Left colon (tissue), 1 donor: ENCODE measurements around the gene UTS2.

DNA sequence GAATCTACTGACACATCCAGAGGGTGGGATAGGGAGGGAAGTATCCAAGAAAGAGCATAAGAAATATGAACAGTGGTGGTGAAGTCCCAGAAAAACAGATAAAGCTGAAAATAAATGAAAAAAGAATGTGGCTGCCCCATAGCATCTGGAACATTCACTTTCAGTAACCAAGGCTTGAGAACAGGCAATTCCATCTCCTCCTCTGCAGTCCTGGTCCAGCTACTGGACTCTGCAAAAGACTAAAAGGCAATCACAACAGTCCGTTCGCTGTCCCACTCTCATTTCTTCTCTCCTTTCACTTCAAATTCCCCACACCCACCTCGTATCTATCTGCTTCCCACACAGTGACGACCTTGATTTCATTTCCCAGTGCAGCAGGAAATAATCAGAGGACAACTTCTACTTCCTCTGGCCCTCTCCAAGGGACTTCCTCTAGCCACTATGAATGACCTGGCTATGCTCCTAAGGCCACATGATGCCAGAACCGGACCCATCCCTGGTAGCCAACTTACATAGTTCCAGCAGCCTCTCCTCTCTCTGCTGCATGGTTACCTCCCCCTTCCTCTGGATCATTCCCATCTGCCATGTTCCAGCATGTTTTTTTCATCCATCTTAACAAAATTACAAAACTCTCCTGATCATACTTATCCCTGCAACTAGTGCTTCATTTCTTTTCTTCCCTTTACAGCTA is 8.0 kb downstream of the NOL9 start:
- PRO-cap, result no peak

DNA sequence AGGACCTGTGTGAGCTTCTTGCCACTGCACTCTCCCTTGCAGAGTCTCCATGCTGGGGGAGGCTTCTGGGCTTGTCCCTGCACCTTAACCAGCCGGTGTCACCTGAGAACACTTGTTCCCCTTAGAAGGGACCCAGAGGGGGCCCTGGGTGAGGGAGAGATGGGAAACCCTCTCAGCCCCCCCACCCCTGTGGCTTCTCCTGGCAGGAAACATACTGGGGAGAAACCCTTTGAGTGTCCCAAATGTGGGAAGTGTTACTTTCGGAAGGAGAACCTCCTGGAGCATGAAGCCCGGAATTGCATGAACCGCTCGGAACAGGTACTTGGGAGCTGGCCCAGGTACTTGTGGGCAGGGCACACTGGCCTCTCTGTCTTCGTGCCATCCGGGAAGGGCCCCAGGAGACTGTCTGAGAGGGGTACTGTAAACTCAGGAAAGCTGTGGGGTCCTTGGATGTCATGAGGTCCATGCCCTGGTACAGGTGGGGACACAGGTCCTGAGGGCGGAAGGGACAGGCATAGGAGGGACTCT is 6.0 kb downstream of the ZBTB48 start:
- PRO-cap, result no peak

GRCh38 chr1:6598984-6600170 is 3.3 kb downstream of the KLHL21 start:
- PRO-cap, result no peak

DNA sequence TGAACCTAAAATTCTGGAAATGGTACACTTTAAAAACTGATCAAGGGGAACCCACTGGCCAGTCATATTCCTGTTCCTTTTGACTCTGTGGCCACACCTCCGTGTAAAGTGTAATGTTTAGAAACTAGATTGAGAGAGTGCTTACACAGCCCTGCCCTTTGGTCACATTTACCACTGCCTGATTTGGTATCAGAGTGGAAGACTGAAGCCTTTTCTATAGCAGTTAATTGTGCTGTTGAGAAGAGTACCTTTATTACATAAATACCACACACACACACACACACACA is 37.2 kb downstream of the CAMTA1 start:
- PRO-cap, result bidirectional peak, plus-strand start at position 192 of the sequence, minus-strand start at position 87 of the sequence

GRCh38 chr1:6924369-6924660 is 139.1 kb downstream of the CAMTA1 start:
- PRO-cap, result no peak

GRCh38 chr1:7013692-7014245 is 228.5 kb downstream of the CAMTA1 start:
- PRO-cap, result no peak

DNA sequence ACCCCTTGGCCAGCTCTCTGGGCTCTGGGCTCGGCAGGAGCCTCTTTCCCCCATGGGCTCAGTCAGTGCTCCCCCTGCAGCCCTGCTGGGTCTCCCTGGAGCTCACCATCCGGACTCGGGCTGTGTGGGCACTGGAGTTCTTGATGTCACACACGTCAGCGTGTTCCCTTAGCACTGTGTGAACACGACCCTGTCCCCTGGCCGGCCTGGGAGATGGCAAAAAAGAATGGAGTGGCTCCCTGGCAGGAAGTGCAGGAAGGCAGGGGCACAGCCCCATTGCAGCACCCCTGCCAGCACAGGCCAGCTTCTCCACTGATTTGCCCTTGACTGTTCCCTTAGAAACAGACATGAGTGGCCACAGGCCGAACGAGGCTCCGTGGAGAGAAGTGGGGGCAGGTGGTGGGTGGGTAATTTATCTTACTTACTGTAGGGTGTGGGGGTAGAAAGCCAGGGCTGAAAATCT is 381.8 kb upstream of the VAMP3 start:
- PRO-cap, result no peak

DNA sequence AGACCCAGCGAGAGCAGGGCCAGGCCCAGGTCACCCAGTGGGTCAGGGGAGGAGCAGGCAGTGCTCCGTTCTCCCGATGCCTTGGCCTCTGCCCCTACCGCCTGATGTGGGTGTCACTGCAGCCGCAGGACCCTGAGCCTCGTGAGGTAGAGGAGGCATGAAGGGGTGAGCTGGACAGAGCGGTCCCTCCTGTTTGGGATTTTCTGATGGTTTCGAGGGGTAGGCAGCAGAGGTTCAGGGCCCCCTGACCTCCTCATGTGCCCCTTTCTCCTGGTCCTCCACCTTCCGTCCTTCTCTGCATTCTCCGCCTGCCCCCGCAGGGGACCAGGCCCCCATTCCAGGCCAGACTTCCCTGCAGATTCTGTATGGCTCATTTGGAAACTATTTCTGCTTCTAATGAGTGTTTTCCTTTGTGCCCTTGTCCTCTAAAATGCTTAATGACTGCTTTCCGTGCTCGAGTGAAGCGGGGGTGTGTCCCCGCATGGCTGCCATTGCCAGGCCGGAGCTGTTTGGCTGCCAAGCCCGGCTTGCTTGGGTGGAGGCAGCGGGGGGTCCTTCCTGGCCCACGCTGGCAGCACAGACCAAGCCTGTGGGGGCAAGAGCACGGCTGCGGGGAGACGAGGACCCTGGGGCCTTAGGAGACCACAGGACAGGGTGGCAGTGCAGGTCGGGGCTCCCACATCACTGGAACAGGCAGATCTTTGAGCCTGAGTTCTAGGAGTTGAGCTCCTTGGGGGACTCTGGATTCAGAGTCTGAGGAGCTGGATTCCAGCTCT is 299.3 kb upstream of the VAMP3 start:
- PRO-cap, result unidirectional peak, plus-strand start at position 584 of the sequence

DNA sequence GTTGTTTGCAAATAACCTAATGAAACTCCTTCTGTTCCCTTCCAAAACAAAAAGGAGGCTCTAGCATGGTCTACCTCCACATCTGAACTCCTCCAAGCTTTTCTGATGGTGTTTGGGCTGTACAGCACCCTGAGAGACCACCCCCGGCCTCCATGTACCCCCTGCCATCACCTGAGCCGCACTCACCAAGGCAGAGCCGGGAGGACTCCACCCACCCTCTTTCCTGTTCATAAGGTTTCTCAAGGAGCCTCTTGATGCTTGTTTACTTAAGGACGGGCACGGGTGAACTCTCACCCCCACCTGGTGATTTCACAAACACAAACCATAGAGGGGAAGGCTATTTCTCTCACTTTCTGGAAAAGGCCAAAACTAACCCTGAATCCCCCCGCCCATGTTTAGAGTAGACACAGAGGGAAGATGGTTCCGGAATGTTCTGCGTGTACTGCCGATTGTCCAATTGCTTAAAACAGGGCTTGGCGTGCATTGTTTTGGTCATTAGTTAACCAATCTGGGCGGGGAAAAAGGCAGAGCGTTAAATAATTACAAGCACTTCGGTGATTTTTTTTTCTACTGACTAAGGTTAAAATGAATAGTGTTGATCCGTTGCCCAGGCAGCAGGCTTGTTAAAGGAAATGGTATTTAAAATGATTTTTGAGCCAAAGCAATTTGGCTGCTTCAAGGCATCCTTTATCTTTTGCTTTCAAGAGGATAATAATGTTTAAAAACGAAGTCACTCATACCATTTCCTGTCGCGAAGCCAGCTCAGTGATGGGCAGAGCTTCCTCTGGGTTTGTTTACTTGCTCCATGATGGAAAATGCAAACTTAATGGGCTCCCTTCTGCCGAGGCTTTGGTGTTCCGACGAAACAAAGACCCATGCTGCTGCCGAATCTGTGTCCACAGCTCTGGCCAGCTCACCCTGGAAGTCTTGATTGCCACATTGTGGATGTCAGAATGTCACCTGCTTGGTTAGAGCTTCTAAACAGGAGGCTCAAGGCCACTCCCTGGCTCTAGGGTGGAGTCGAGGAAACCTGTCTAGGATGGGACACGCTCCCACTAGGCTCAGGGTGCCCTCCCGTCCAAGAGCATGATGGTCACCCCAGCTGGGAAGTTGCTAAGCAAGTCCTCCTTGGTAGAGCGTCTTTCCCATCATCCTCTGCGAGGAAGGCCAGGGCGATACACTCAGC is 279.7 kb upstream of the VAMP3 start:
- PRO-cap, result no peak

- PRO-cap, result no peak
Observed at GRCh38 chr1:7781476-7782807, 2.1 kb upstream of the PER3 start.

DNA sequence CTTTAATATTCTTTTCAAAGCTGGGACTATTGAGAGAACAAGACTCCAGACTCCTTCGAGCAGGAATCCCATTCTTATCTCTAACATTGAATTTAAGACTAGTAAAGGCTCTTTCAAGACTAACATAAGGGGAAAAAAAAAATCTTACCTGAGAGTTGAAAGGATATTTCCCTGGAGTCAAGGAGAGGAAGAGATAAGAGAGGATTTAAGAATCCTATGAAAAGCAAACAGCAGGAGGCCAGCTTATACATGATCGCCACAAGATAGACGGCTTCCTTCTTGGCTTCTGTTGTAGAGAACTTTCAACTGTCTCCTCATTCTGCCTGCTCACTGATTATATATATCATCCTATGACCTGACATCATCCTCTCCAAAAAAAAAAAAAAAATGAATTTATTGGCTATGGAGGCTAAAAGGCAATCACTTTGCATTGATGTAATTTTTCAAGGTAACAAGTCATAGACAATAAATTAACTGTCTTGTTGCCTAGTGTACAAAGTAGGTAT is at the start of gene UTS2:
Gene UTS2 (minus strand): TSS at position 313 of the 506 bp plus-strand sequence.
- PRO-cap, result no peak

GRCh38 chr1:7885486-7885995 is 32.7 kb upstream of the UTS2 start:
- PRO-cap, result no peak

- PRO-cap, result bidirectional peak, plus-strand start at chr1:7961262, minus-strand start at chr1:7961193
Observed at GRCh38 chr1:7960918-7961382, 561 bp upstream of the PARK7 start.

DNA sequence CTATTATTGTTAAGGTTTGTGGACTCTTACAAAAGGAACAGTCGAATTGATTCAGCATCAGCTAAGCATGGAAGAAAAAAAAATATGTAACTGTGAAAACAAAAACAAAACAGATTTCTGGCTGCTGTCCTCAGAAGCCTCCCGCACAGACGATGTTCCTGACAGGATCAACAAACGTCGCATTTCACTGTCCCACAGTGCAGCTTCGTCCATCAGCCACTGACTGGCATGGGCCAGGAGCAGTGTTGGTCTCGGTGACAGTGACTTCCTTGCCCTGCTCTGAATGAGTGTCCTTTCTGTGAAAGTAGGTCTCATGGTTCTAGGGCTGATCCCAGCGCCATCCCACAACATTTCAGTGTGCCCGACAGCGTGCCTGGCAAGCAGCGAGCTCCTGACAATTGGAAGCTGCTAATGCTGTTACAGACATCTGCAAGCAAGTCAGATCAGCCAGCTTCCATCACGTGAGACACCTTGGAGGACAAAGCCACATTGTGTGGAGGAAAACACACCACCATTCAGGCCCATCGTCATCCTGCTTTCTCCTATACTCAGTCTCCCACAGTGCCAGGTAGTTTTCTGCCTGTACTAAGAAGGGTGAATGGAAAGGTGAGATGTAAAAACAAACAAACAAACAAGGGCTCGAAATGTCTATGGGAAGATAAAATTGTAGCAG is 22.0 kb downstream of the ERRFI1 start:
- PRO-cap, result no peak

- PRO-cap, result no peak
Observed at GRCh38 chr1:8018482-8018762, 7.7 kb downstream of the ERRFI1 start.

GRCh38 chr1:8040306-8041037 is 14.4 kb upstream of the ERRFI1 start:
- PRO-cap, result no peak

DNA sequence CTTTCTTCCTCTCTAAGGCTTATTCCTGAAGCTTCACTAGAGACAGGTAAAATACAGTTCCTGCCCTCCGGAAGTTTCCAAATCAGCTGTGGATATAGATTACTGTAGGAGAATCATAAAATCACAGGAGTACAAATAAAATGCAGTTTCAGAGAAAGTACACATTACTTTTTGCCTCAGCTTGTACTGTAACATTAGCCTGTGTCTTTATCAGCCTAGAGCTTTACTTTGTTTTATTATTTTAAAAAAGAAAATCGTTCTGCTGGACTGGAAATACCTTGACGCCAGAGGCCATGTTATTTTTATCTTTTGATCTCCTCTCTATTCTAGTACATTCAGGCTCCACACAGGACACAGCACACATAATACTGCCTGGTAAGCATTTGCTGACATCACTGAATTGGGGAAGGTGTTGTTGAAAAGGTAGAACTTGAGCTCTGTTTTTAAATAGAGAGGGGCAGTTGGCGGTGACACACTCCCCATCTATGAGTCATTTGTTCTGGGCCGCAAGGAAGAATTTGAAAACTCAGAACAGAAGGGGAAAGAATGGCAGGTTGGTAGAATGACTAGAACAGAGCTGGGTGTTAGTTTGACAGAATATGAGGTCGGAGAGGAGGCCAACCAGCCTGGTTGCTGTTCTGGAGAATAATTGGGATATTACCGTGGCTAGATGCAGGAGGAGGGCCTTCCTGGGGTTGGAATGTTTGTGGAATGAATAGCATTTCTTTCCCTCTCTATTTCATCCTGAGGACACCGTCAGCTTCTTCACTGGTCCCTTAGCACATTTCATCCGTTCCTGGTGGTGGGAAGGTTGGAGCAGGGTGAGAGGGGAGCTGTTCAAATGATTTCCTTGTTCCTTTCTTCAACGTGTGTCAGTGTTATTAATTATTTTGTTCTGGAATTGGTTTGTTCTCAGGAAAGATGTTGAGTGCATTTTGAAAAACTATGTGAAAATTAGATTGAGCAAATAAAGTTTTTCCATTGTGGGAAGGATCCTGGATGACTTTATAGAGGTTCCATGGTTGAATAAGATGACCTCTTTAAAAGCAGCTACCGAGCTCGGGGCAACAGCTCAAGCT is 52.1 kb upstream of the ERRFI1 start:
- PRO-cap, result no peak

DNA sequence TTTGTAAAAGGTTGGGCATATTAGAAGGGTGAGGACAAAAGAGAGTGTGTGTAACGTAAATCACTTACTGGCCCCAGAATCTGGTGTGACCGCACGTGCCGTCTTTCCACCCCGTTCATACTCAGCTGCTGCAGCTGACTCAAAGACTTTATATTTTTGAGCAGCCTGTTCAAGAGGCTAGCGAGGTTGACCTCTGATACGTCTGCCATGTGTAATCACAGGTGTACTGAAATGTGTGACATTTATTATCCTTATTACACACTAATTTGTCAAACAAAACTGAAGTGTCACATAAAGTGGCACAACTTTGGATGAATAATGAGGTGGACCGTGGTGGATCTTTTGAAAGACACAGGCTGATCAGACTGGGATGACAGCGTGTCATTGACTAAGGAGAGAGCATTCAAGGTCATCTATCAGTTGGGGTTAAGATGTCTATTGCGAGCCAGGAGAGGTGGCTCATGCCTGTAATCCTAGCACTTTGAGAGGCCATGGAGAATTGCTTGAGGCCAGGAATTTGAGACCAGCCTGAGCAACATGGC is 66.7 kb upstream of the ERRFI1 start:
- PRO-cap, result unidirectional peak, minus-strand start at position 119 of the sequence

DNA sequence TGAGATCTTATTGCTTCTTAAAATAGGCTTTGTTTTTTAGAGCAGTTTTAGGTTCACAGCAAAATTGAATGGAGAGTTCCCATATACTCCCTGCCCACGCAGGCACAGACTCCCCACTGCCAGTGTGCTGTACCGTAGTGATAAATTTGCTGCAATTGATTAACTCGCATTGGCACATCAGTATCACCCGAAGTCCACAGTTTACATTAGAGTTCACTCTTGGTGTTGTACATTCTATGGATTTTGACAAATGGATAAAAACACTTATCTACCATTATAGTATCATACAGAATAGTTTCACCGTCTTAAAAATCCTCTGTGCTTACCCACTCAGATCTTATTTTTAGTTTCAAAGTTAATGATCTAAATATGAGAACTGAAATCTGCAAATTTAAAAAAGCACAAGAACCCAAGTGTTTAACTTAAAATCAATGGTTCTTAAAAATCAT is 71.9 kb upstream of the ERRFI1 start:
- PRO-cap, result no peak

GRCh38 chr1:8113345-8113657 is 87.2 kb upstream of the ERRFI1 start:
- PRO-cap, result no peak